Heart (tissue), 3 donors: ENCODE results near the genes HPGDS, RAP1GDS1, TSPAN5 and ADH1B.

DNA sequence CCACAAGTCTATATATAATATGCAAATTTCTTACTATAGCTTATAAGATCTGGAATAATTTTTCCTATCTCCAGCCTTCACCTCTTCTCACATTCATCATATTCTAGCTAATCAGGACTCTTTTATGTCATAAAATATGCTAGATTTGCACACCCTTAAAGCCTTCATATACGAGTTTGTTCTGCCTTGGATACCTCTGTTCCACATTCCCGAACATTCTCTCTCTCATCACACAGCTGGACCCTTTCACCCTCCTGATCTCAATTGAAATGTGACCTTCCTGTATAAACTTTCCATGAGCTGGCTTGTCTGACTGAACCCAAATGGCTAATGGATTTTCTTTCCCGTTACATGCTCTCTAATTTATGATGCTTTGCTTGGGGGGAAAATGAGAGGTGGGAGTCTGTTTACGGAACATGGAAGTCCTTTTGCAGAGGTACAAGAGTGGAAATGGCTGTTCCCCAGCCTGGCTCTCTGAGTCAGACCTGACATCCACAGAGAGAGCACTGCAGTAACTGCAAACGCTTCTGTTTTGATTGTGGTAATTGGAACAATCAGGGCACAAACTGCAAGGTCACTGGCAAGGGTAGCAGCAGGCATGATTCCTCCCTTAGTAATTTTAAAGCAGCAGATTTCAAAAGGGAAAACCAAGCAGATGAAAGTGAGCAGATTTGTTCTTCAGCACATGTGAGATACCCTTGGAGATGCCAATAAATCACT, 84.1 kb downstream of the SNCA start:
- RAMPAGE, long total RNA, 2 experiments: no peak in any of the 2 experiments

GRCh38 chr4:91633490-91633717, 670.4 kb upstream of the GRID2 start:
- RAMPAGE, long total RNA, 2 experiments: no peak in any of the 2 experiments

DNA sequence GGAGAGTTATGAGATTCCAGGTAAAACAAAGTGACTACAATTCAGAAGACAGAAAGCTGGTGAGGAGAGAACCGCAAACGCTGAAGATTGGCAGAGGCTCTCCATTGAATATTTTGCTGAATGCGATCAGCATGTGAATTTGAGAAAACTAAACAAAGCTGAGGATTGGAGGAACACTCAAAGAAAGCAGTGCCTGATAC, 407.3 kb upstream of the GRID2 start:
- RAMPAGE, long total RNA, 2 experiments: no peak in any of the 2 experiments

DNA sequence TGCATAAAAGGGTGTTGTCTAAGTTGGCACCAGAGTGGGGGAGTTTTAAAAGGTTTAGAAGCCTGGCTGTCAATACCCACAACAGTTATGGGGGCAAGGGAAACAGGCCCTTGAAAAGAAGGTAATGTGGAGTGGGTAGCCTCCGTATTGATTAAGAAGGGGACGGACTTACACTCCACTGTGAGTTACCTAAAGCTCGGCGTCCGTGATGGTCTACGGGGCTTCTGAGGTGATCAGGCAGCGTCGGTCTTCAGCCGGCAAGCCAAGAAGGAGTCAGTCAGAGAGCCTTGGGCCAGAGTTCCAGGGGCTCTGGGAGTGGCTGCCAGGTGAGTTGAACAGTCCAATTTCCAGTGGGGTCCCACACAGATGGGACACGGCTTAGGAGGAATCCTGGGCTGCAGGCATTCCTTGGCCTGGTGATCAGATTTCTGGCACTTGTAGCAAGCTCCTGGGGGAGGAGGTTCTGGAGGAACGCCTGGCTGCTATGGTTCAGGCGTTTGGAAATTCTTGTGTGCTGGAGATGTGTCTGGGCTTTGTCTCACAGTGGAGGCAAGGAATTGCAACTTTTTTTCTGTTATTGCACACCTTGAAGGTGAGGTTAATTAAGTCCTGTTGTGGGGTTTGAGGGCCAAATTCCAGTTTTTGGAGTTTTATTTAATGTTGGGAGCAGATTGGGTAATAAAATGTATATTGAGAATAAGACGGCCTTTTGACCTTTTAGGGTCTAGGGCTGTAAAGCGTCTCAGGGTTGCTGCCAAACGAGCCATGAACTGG, 29.1 kb upstream of the GRID2 start:
- RAMPAGE, long total RNA, 2 experiments: no peak in any of the 2 experiments

GRCh38 chr4:94342390-94343104, at the start of gene HPGDS:
Gene HPGDS (minus strand): TSS chr4:94342836.
- RAMPAGE, long total RNA, 2 experiments: no peak in any of the 2 experiments

GRCh38 chr4:94463333-94463994, 11.7 kb downstream of the PDLIM5 start:
- RAMPAGE, long total RNA, 2 experiments: no peak in any of the 2 experiments

- RAMPAGE, long total RNA, 2 experiments: no peak in any of the 2 experiments
These were observed 74.1 kb downstream of the PDLIM5 start for GRCh38 chr4:94525877-94526305.

DNA sequence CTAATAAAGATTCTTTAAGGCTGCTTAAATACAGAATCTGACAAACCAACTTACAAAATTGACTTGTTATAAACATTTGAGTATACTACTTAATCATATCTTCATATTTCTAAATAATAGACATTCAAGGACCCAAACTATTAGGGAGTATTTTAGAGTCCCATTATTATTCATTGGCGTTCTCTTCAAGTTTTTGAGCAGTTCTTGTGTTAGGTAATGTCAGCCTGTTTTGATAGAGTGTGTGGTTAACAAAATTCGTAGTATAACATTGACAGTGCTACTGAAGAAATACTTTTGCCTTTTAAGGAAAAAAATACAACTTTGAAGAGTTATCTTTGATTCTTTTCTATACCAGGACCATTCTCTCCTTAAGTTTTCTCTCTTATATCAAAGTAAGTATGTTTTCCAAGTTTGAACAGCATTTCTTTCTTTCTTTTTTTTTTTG, 74.6 kb downstream of the PDLIM5 start:
- RAMPAGE, long total RNA, 2 experiments: no peak in any of the 2 experiments

- RAMPAGE, long total RNA, 2 experiments: no peak in any of the 2 experiments
These were observed 82.2 kb downstream of the PDLIM5 start for GRCh38 chr4:94533885-94534418.

GRCh38 chr4:94537117-94537673, 85.5 kb downstream of the PDLIM5 start:
- RAMPAGE, long total RNA, 2 experiments: no peak in any of the 2 experiments

GRCh38 chr4:94759957-94760156, 2.1 kb downstream of the BMPR1B start:
- RAMPAGE, long total RNA, 2 experiments: no peak in any of the 2 experiments

DNA sequence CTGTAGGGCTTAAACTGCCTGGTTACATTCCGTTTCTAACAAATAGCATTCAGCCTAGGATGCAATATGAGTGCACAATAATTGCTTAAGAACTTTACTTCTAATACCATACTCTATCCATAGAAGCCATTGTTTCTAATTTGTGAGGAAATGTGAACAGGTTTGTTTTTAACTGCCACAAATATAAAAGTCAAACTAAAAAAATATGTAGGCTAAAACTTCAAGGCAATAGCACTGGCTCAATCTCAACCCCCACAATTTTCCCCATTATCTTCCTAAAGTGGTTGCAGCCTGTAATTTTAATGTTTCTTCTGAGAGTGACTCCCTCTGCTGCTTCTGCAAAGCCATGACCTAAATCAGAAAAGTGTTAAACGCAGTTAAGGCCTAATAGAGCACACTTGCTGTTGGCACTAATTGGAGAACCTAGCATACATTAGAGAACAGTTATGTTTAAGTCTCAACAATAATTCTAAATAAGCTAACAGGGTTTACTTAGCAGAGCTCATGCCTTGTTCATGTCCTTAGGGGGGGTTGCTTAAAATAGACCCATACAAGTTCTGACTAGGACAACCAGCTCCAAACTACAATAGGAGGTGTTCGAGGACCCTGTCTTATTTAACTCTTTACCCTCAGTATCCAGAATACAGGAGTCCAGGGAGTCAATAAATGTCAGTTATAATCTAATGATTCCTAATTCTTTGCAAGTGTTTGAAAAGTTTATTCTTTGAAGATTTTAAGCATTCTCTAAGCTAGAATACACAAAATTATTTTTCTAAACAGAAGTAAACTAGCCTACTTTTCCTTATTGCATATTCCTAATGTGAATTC, 4.0 kb downstream of the UNC5C start:
- RAMPAGE, long total RNA, 2 experiments: no peak in any of the 2 experiments

DNA sequence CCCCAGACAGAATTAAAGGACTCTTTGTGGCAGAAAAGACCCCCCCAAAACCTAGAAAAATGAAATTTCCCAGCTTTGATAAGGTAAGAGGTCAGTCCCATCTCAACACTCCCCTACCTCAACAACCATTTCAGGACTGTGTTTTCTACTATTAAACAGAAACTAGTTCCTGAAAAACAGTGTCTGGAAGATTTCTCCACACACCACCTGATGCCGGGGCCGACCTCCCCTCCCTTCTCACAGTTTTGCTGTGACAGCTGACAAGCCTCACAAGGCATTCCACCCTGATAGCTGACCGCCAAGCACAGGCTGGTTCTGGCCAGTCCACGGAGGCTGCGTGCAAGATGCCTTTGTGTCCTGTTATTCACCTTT, 758.5 kb downstream of the PDHA2 start:
- RAMPAGE, long total RNA, 2 experiments: no peak in any of the 2 experiments

DNA sequence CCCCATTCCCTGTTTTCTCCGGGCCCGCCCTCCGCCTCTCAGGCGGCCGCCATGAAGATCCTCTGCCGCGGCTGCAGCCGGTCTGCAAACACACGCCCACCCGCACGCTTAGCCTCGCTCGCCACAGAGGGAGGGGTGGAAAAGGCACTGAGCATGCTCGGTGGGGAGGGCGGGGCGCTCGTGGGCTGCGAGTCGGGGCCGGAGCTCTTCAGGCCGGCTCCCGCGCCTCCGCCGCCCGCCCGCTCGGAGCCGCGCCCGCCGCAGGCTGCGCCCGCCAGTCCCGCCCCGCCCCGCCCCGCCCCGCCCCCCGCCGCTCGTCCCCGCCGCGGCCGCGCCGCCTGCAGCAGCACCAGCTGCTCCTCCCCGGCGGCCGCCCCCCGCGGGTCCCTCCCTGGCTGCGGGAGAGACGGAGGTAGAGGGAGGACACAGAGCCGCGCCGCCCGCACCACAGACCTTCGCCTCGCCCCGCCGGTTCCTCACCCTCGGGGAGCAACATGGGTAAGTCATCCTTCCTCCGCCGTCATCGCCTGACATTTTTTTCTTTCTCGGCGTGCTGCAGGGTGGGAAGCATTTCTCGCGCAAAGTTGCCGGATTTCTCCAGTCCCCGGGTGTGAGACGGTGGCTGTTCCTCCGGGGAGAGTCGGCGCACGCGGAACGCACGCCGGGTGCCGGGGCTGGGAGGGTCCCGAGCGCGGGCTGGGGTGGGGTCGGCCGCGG, at the start of gene RAP1GDS1:
TSS of gene RAP1GDS1 (plus strand) at position 313 of the 717 bp plus-strand sequence.
- RAMPAGE, long total RNA, 2 experiments: start-site peak on the plus strand in 1 of 2 experiments, centred at position 357 of the sequence, 194 reads per replicate

- RAMPAGE, long total RNA, 2 experiments: no peak in any of the 2 experiments
These were observed 5.4 kb downstream of the TSPAN5 start for GRCh38 chr4:98652918-98653461.

DNA sequence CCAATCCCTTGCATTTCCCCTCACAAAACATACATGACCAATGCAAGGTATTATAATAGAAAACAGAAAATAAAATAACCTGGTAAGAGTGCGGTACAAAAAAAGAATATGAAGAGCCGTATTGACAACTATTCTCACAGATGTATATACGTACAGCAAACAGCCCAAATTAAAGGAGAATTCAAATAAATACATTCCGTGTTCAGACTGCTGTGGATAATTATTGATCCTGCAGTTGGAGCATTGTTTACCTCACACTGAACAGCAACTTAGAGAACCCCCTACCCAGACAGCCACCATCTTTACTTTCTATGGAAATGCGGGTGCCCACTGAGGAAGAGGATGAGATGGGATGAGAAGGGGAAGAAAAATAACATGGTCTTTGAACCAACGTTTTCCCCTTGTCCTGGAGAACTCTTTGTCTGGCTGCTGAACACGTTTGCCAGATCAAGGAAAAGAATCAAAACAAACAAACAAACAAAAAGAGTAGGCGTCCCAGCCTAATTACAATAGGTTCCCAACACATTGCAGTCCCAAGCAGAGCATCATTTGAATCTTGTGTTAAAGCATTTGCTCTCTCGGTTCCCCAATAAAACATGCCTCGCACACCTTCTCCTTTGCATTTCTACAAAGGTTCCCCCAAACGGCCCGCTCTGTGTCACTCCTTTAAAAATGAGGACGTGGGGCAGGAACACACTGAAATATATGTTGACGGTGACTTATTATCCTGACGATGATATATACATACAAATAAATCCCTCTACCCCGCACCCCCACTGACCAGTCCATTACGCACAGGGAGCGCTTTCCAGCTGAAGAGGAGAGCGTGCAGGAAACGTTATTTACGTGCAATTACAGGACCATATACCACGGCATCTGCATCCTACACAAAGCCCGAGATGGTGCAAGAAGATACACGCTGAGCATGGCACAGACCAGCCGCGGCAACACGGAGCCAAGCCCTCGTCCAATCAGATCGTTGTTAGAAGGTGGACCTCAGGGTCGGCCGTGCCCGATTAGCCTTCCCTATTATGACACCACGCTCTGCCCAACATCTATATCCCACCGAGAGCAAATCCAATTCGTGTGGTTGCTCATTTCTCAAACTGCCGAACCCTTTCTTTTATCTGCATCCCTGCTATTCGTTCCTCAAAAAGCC, 1.3 kb downstream of the TSPAN5 start:
- RAMPAGE, long total RNA, 2 experiments: no peak in any of the 2 experiments

DNA sequence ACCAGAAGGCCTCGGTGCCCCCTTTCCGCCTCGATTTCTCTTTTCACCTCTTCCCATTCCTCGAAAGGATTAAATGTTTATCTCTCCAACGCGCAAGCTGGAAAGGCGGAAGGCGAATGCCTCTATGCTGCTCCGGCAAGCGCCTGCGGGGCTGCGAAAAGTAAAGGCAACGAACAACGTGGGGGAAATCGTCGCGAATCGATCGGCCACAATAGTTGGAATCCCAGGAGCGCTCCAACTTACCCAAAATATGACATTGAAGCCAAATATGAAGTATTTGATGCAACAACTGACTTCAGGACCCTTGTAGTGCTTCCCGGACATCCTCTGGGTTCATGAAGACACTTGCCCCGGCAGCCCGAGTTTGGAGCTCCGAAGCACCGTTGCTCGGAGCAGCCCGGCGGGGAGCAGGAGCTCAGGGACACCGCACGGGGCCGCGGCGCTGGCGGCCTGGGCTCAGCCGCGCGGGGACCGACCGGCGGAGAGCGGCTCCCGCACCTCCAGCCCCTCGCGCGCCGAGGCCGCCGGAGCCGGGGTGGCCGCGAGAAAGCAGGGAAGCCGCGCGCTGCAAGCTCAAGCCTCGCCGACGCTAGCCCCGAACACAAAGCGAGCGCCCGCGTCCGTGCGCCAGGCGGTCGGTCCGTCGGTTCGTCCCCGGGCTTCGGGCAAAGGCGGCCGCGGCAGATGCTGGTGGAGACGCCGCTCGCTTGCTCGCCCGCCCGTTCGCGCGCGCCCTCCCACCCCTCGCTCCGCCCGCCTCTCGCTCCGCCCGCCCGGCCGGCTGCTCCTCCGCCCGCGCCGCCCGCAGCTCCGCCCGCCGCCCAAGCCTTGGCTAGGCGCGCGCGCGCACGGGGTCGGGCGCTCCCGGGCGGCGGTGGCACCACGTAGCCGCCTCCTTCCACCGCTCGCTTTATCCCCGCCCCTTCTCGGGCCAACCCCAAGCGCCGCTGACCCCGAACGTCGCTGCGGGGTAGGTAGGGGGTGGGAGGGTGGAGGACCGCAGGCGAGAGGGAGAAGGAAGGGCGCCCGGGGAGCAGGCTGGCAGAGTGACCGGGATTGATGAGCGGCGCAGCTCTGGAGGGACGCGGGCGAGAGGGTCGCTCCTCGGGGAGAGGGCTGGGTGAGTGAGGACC, at the start of gene TSPAN5:
TSS of gene TSPAN5 (minus strand) at position 709 of the 1,133 bp plus-strand sequence.
- RAMPAGE, long total RNA, 2 experiments: start-site peak on the plus strand in 1 of 2 experiments, centred at position 991 of the sequence, 13 reads per replicate

DNA sequence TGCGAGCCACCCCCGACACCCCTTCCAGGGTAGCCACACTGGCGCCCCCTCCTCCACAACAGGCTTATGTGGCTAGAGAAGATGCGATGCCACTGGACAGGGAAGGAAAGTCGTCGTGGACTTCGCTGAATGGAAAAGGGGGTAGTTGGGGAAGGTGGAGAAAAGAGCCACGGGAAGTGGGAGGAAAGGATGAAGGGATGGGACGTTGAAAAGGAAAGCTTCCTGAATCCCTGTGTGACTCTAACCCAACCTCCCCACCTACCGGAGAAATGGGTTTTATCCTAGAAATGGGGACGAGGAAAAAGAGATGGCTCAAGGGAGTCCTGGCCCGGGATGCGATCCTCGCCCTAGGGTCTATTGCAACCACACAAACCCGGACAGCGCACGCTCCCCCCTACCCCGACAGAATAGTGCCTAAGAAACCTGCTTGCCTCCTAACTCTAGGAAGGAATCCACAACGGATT, 657 bp upstream of the TSPAN5 start:
- RAMPAGE, long total RNA, 2 experiments: no peak in any of the 2 experiments

- RAMPAGE, long total RNA, 2 experiments: start-site peak on the minus strand in 1 of 2 experiments, at chr4:99321365-99321401 at its widest, 2,847 reads per replicate
These were observed at the start of gene ADH1B for GRCh38 chr4:99321211-99321972. Gene ADH1B (minus strand): TSS chr4:99321401.

DNA sequence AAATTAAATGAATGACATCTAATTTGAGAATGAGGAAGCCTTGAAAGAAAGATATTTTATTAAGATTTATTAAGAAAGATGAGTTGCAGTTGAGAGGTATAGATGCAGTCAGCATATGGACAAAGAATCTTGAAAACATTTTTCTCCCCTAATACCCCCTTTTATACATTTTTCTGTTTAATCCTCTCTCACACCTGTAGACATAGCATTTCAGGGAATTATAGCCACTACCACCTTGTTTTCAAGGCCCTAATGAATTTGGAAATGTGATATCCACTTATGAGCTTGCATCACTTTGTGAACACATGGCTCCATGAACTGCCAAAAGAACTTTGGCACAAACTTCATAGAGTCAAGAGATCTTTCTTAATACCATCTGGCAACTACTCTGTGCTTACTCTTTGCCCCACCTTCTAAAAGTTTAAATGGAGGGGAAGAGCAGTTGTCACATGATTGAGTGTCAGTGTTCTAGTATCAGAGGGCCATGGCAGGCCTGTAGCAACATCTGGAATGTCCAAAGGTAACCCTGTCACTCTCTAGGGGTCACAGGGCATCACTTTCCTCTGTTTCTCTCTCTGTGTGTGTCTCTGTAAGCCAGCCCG, 2.5 kb upstream of the ADH1B start:
- RAMPAGE, long total RNA, 2 experiments: no peak in any of the 2 experiments